Heart left ventricle (tissue), 7 donors: ENCODE results near the gene DOP1A.

- PRO-cap, 6 experiments, result peak in 6 of 6 experiments; most common plus-strand start chr6:82247341 (in 5); most common minus-strand start chr6:82247063 (in 1)
- RAMPAGE, long total RNA, 2 experiments, result no peak in any of the 2 experiments
- RRBS, result 1% methylated on average over 3 of the region's 16 CpGs
These were observed 704 bp downstream of the IBTK start for GRCh38 chr6:82246701-82247378.

DNA sequence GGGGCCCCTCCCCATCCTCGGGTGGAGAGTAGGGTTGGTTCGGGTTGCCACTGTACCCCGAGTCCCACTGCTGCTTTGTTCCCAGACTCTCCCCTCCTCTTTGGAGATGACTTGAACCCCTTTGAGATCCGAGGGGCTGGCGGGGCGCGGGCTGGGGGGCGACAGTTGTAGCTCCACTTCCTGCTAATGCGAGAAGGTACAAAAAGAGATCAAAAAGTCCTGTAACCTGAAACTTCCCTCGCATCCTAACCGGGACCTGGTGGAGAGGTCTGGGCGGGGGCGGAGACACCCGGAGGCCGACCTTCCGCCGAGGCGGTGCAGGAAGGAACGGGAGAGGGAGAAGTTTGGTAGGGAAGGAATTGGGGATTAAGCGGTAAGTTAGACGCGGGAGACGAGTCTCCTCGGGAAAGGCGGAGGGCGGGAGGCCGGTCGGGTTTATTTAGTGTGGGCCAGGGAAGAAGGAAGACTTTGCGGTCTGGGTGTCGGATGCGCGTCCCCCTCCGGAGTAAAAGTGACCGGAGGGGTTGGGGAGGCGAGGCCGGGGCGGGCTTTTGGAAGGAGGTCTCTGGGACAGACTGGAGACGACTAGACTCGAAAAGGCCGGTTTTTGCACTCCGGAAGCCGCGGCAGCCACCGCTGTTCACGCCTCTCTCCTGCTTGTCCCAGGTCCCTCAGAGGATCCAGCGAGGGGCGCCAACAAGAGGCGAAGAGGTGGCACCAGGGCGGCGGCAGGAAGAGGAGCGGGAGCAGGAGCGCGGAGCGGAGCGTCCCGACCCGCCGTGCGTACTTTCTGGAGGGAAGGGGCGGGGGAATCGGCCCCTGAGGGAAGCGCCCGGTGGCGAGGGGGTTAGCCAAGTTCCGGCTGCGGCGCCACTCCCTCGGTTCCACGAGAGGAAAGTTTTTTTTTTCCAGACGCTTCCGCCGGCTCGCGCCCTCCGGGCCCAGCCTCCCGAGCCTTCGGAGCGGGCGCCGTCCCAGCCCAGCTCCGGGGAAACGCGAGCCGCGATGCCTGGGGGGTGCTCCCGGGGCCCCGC lies 657 bp downstream of the TPBG start:
- PRO-cap, 6 experiments, result peak in 6 of 6 experiments; most common plus-strand start position 911 of the sequence (in 2); most common minus-strand start position 792 of the sequence (in 6)
- RAMPAGE, long total RNA, 2 experiments, result no peak in any of the 2 experiments
- RRBS, result 2% methylated on average over 32 of the region's 87 CpGs

DNA sequence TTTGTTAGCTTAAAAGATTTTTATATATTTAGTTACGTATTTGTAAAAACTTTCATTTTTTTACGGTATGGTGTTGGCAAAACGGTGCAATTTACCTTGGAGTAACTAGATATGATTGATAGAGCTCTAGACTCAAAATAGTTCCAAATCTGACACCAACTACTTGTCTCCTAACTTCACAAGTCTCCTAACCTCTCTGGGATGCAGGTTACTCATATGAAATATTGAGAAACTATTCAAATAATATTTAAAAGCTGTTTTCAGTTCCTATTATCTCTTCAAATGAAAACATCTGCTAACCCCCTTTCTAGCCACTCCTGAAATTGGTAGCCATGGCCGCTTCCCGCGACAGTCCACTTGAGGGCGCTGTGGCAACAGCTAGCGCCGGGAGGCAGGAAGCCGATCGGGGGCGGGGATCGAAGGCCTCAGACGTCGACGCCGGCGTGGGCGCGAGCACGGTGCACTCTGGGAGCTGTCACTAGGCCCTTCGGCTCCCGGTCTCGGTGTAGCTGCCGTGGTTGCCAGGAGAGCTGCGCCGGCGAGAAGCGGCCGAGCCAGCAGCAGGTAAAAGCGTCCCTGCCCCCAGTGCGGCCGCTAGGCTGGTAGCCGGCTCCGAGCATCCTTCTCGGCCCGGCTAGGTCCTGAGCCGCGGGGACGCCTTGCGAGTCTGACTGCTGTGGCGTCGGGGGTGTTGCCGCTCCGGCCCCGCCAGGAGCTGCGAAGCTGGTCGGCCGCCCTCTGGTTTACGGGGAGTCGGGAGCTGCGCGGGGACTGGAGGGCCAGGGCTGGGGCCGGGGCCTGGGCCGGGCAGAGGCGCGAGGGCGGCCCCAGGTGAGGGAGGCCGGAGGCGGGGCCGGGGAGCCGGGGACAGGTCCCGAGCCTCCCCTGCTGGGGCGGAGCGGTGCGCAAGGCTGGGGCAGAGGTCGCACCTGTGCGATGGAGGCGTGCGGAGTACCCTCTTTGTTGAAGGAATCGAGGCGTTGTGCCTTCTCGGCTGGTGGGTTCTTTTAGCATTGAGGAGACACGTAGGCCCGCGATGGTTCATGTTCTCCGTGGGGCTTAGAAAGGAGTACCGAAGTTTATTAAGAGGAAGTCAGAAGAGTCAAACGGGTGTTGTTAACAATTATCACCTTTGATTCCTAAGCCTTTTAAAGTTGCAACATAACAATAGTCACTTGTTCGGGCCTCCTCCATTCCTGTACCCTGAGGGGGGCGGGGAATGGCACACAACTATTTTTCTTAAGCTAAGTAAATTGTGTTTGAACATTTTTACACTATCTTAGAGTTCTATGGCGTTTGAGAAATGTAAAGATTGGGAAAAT lies at the start of gene DOP1A:
DOP1A (plus strand) TSS at position 456 of the 1,322 bp plus-strand sequence.
- PRO-cap, 6 experiments, result peak in 6 of 6 experiments; most common plus-strand start position 515 of the sequence (in 4)
- RAMPAGE, long total RNA, 2 experiments, result start-site peak on the plus strand in 2 of 2 experiments, centred at positions 487 to 497 of the sequence, 204 to 739 reads per replicate
- RRBS, result 2% methylated on average over 45 of the region's 82 CpGs

- PRO-cap, 6 experiments, result no peak in any of the 6 experiments
- RAMPAGE, long total RNA, 2 experiments, result no peak in any of the 2 experiments
These were observed 67.5 kb downstream of the RWDD2A start for GRCh38 chr6:83260548-83261108.

- PRO-cap, 6 experiments, result no peak in any of the 6 experiments
- RAMPAGE, long total RNA, 2 experiments, result no peak in any of the 2 experiments
- RRBS, result no CpG with 5 or more reads among the region's 8 CpGs
These were observed 97.2 kb downstream of the ME1 start for GRCh38 chr6:83333679-83334062.

GRCh38 chr6:83803489-83804066 lies 49.6 kb upstream of the RIPPLY2 start:
- PRO-cap, 6 experiments, result no peak in any of the 6 experiments
- RAMPAGE, long total RNA, 2 experiments, result no peak in any of the 2 experiments
- RRBS, result no CpG with 5 or more reads among the region's 21 CpGs

- PRO-cap, 6 experiments, result no peak in any of the 6 experiments
- RAMPAGE, long total RNA, 2 experiments, result no peak in any of the 2 experiments
- RRBS, result no CpG with 5 or more reads among the region's 19 CpGs
These were observed 899 bp downstream of the RIPPLY2 start for GRCh38 chr6:83853973-83854545.

DNA sequence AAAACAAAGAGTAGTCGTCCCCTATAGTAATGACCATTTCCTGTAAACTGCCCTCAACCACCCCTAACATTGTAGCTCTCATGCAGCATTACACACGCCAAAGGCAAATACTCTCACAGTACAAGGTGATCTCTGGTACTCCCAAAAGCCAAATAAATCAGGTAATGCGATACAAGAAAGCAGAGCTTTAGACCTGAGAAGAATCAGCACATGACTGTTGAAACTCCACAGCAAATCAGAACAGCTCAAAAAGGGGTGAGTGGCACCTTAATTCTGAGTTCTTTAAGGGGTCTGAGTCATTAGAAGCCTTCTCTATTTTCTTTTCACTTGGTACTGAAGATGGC lies 57.1 kb upstream of the MRAP2 start:
- PRO-cap, 6 experiments, result no peak in any of the 6 experiments
- RAMPAGE, long total RNA, 2 experiments, result no peak in any of the 2 experiments
- RRBS, result no CpG with 5 or more reads among the region's 3 CpGs

- PRO-cap, 6 experiments, result no peak in any of the 6 experiments
- RAMPAGE, long total RNA, 2 experiments, result no peak in any of the 2 experiments
- RRBS, result no CpG with 5 or more reads among the region's 4 CpGs
These were observed 6.7 kb upstream of the MRAP2 start for GRCh38 chr6:84026872-84027338.

- PRO-cap, 6 experiments, result no peak in any of the 6 experiments
- RAMPAGE, long total RNA, 2 experiments, result no peak in any of the 2 experiments
- RRBS, result no CpG with 5 or more reads among the region's 3 CpGs
These were observed 55.3 kb downstream of the CEP162 start for GRCh38 chr6:84172138-84172539.

GRCh38 chr6:85404690-85405149 lies 45.2 kb upstream of the NT5E start:
- PRO-cap, 6 experiments, result no peak in any of the 6 experiments
- RAMPAGE, long total RNA, 2 experiments, result no peak in any of the 2 experiments
- RRBS, result no CpG with 5 or more reads among the region's 9 CpGs

DNA sequence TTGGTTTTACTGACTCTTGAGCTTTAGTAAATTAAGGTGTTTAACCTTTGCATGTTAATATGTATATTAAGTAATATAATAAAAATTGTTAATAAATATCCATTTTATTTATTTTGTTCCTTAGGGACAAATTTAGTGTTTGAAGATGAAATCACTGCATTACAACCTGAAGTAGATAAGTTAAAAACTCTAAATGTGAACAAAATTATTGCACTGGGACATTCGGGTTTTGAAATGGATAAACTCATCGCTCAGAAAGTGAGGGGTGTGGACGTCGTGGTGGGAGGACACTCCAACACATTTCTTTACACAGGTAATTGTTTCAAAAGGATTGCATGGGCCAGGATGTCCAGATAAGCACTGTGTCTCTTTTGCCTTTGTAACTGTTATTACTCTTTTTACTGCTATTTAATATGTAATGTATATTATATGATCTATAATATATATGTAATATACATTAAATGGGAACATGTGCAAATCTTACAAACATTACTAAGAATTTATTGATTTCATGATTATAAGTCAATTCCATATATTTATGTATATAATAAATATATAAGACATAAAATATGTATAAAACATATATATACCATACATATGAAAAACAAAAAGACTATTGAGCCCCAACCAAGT lies 21.3 kb downstream of the NT5E start:
- PRO-cap, 6 experiments, result no peak in any of the 6 experiments
- RAMPAGE, long total RNA, 2 experiments, result no peak in any of the 2 experiments
- RRBS, result no CpG with 5 or more reads among the region's 4 CpGs

GRCh38 chr6:85575120-85575584 lies 18.5 kb downstream of the SNX14 start:
- PRO-cap, 6 experiments, result no peak in any of the 6 experiments
- RAMPAGE, long total RNA, 2 experiments, result no peak in any of the 2 experiments

DNA sequence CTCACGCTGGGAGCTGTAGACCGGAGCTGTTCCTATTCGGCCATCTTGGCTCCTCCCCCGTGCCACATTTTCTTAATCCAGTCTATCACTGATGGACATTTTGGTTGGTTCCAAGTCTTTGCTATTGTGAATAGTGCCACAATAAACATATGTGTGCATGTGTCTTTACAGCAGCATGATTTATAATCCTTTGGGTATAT lies 362.2 kb upstream of the SYNCRIP start:
- PRO-cap, 6 experiments, result no peak in any of the 6 experiments
- RAMPAGE, long total RNA, 2 experiments, result no peak in any of the 2 experiments
- RRBS, result no CpG with 5 or more reads among the region's 4 CpGs

- PRO-cap, 6 experiments, result no peak in any of the 6 experiments
- RAMPAGE, long total RNA, 2 experiments, result no peak in any of the 2 experiments
- RRBS, result no CpG with 5 or more reads among the region's 2 CpGs
These were observed 21.1 kb upstream of the AKIRIN2 start for GRCh38 chr6:87723198-87723481.

GRCh38 chr6:87920895-87921463 lies 126.7 kb upstream of the SPACA1 start:
- PRO-cap, 6 experiments, result no peak in any of the 6 experiments
- RAMPAGE, long total RNA, 2 experiments, result no peak in any of the 2 experiments
- RRBS, result no CpG with 5 or more reads among the region's 2 CpGs

GRCh38 chr6:88527254-88527638 lies 361.1 kb upstream of the CNR1 start:
- PRO-cap, 6 experiments, result no peak in any of the 6 experiments
- RAMPAGE, long total RNA, 2 experiments, result no peak in any of the 2 experiments
- RRBS, result no CpG with 5 or more reads among the region's 3 CpGs

- PRO-cap, 6 experiments, result no peak in any of the 6 experiments
- RAMPAGE, long total RNA, 2 experiments, result no peak in any of the 2 experiments
These were observed 1.6 kb upstream of the PM20D2 start for GRCh38 chr6:89144260-89144584.

DNA sequence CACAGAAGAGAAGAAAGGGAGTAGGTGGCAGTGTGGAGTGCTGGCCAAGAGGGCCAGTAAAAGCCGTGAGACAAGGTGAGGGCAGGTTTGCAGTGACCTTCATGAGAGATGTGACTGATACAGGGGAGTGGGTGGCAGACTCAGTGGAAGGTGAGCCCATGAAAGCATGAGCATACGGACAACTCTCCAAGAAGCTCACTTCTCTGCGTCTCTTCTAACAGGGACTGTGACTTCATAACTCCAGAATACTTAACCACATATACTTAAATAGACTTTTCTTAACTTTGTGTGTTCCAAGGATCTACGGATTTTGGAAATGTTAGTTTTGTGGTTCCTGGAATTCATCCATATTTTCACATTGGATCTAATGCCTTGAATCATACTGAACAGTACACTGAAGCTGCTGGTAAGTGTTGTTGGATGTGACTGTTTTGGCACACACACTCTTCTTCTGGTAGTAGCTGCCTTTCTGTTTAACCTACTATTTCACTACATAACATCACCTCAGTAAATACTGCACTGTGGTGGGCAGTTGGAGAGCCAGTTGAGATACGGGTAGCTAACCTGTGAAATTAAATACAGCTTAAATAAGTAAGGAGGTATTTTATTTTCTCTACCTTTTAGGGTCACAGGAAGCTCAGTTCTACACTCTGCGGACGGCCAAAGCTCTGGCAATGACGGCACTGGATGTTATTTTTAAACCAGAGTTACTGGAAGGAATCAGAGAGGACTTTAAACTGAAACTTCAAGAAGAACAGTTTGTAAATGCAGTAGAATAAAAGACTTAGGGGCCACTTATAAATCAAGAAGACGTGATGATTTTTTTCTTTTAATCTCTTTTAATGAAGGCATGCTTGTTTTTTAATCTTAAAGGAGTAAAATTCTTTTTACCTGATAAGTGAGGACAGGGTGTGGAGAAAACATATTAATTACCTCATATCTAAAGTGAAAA lies 15.9 kb downstream of the PM20D2 start:
- PRO-cap, 6 experiments, result peak in 1 of 6 experiments; most common plus-strand start position 762 of the sequence (in 1); most common minus-strand start position 645 of the sequence (in 1)
- RAMPAGE, long total RNA, 2 experiments, result no peak in any of the 2 experiments
- RRBS, result no CpG with 5 or more reads among the region's 9 CpGs

DNA sequence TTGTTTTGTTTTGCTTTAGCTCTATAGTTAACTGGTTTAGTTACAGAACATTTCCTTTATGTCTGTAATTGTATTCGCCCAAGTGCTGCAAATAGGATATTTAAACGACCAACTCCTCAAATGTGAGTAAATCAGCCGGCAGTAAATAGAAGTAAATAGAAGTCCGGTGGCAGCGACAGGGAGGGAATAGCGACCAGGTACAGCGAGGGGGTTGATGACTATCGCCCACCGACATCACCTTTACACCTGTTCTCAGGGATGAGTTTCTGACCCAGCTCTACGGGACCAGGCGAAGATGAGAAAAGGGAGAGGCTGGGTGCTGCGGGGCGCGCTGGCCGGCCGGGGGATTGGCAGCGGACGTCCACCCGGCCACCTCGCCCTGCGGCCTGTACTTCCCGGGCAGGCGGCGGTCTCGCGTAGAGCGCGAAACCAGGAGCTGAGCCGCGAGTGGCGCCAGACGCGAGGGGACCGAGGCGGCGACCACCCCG lies 478 bp downstream of the UBE2J1 start:
- PRO-cap, 6 experiments, result peak in 3 of 6 experiments; most common plus-strand start position 158 of the sequence (in 2); most common minus-strand start position 390 of the sequence (in 1)
- RAMPAGE, long total RNA, 2 experiments, result no peak in any of the 2 experiments
- RRBS, result under 1% methylated on average over 13 of the region's 37 CpGs